Breast (tissue), 4 donors: ENCODE results near the gene DDX20.

DNA sequence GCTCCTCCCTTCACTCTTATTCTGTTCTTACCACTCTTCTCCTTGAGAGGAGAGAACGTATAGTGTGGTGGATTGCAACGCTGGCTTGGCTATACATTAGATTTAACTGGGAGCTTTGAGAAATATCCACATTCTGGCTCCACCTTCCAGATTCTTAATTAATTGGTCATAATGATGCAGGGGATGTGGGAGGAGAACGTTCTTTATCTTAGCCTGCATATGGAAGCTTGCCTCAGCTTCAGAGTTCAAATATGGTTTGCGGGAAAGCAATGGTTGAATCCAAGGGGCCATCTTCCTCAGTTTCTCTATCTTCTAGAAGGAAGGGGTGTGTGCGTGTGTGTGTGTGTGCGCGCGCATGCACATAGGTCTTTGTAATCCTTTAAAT is 21.7 kb downstream of the RAP1A start:
- PRO-cap, 3 experiments: no peak in any of the 3 experiments
- RRBS: no CpG with 5 or more reads among the region's 8 CpGs

DNA sequence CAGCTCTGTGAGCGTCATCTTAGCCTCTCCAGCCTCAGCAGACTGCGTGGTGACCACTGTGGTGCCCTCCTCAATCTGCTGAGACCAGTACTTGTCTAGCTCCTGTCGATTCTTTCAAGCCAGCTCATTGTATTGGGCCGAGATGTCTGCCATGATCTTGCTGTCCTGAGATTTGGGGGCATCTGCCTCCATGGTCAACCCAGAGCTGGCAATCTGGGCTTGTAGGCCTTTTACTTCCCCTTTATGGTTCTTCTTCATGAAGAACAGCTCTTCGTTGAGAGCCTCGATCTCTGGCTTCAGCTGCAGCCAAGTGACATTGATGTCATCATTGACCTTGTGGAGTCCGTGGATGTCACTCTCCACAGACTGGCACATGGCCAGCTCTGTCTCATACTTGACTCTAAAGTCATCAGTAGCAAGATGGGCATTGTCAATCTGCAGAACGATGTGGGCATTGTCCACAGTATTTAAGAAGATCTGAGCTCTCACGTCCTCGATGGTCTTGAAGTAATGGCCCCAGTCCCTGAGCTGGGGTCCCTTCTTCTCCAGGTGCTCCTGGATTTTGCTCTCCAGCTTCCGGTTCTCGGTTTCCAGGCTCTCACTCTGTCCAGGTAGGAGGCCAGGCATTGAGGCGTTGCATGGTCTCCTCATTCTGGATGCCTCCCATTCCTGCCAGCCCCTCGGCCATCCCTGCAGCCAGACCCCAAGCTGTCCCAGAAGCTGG is 29.3 kb downstream of the RAP1A start:
- PRO-cap, 3 experiments: no peak in any of the 3 experiments
- RRBS: no CpG with 5 or more reads among the region's 14 CpGs

- PRO-cap, 3 experiments: no peak in any of the 3 experiments
- RRBS: no CpG with 5 or more reads among the region's 10 CpGs
Measured at GRCh38 chr1:111679595-111680304, 59.4 kb downstream of the INKA2 start.

DNA sequence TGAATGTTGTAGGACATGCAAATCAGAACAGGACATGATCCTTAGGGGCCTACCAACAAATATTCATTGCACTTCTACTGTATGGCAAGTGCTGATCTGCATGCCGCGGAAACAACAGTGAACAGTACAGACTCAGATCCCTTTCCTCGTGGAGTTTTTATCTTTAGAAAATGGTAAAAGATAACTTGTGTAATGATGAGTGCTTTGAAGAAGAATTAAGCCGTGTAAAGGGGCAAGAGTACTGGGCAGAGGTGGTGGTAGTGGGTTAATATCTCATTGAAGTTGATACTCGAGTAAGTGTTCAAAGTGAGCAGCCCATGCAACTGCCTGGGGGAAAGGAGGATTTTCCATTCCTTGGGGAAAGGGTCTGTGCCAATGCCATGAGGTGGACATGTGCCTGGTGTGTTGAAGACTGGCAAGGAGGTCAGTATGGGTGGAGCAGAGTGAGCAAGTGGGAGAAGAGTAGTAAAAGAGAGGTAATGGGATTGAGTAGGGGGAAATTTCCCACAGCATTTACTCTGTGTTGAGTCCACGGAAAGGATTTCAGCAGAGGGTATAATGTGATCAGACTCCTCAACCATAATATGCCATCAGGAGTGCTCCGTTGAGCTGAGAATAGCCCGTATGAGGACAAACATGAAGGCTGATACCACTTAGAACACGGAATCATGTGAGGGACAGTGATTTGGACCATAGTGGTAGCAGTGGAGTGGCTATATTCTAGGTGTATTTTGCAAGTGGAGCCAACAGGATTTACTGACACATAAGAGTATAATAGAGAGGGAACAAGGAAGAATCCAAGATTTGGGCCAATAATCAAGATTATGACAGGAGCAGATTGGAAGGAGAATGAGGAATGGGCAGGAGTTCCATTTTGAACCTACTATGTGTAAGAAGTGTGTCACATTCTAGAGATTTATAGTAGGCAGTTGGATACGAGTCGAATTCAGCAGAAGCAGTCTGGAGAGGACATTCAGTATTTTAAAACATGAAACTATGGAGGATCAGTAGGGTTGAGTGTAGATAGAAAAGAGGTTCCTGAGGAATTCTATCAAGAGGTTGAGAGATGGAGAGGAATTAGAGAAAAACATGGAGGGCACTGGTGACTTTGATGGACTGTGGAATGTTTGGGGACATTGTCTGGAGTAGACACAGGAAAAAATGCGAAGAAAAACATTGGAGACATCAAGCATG is 22.0 kb downstream of the INKA2 start:
- PRO-cap, 3 experiments: no peak in any of the 3 experiments
- RRBS: no CpG with 5 or more reads among the region's 12 CpGs

GRCh38 chr1:111740086-111740959 is 1.1 kb upstream of the INKA2 start:
- PRO-cap, 3 experiments: no peak in any of the 3 experiments
- RRBS: 2% methylated on average over 18 of the region's 63 CpGs

DNA sequence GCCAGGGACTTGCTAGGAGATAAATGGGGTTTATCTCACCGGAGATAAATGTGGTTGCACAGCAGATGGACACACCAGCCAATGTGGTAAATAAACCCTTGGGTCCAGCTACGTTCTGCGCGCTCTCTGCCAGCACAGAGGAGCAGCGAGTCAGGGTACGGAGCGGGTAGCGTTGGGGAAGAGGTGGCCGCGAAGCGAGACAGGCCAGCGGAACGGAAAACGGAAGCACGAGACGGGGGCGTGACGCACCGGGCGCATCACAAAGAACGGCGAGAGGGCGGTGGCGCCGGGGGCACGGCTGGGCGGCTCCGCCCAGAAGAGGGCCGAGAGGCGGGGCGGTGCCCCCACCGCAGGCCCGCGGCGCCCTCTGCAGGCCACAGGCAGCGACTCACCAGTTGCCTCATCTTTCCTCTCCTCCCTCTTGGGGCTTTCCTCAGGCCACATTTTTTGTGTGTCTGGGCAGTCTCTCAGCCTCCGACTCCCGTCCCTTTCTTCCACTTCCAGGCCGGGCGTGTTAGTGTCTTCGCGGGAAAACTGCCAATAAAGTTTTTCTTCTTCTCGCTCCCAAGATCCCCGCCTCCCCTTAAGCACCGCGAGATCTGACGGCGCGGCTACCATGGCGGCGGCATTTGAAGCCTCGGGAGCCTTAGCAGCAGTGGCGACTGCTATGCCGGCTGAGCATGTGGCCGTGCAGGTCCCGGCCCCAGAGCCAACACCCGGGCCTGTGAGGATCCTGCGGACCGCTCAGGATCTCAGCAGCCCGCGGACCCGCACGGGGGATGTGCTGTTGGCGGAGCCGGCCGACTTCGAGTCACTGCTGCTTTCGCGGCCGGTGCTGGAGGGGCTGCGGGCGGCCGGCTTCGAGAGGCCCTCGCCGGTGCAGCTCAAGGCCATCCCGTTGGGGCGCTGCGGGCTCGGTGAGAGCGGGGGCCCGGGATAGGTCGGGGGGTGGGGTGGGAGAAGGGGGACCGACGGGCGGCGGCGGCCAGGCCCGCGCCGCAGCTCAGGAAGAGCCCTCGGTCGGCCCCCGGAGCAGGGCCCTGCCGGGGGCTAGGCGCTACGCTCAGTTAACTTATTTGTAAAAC is at the start of gene DDX20:
Gene DDX20 (plus strand): TSS at position 593 of the 1,085 bp plus-strand sequence.
- PRO-cap, 3 experiments: peak in 3 of 3 experiments; most common plus-strand start position 595 of the sequence (in 3); most common minus-strand start position 214 of the sequence (in 2)
- RRBS: 2% methylated on average over 21 of the region's 97 CpGs

DNA sequence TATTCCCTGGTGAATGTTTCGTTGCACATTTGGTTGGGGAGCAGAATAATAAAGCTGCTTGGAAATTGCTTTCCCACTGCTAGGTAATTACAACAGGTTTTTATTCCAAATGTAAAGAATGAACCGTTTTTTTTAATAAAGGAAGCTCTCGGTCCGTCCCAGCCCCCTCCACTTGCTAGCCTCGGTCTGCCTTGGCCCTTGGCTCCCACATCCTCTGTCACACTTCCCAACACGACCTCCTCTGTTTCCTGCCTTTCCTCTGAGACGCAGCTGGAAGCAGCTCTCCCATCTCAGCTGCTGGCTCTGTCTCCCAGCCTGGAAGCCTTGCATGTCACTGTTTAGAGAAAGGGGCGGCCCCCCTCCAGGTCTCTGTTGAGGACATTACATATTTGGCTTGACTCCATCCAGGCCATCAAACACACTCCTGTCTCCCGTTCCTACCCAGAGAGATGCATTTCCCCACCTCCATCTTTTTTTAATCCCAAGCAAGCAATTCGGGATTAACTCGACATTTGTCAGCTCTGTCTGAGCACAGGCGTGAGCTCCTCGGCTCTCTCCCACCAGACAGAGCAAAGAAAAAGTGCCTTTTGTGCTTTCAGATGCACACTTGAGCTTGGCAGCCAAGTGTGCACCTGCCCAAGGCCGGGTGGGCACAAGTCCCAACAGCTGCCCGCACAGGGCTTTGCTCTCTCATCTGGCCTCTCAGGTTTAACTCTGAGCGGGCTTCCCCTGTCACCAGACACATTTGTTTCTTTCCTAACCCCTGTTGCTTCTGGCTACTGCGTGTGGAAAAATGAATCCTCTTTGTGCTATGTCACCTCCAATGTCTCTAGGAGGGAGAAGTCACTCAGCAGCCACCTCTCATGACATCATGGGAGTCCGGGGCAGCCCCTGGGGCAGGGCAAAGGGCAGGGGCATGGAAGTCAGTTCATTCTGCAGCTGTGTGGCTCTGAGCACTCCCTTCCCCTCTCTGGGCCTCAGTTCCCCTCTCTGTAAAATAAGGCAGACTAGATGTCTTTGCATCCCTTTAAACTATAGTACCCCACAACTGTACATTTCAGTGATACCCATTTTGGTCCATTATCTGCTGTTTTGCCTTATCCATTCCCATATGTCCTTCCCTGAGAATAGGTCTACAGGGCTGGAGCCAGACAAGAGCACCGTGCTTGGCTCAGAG is 108.3 kb downstream of the KCND3 start:
- PRO-cap, 3 experiments: no peak in any of the 3 experiments
- RRBS: no CpG with 5 or more reads among the region's 19 CpGs

- PRO-cap, 3 experiments: no peak in any of the 3 experiments
- RRBS: no CpG with 5 or more reads among the region's 4 CpGs
Measured at GRCh38 chr1:111909059-111909492, 80.4 kb downstream of the KCND3 start.

- PRO-cap, 3 experiments: no peak in any of the 3 experiments
- RRBS: no CpG with 5 or more reads among the region's 4 CpGs
Measured at GRCh38 chr1:111987561-111987926, 1.9 kb downstream of the KCND3 start.

GRCh38 chr1:112056290-112056894 is 66.9 kb upstream of the KCND3 start:
- PRO-cap, 3 experiments: no peak in any of the 3 experiments
- RRBS: no CpG with 5 or more reads among the region's 6 CpGs

GRCh38 chr1:112439639-112440033 is 43.6 kb downstream of the CTTNBP2NL start:
- PRO-cap, 3 experiments: no peak in any of the 3 experiments
- RRBS: no CpG with 5 or more reads among the region's 2 CpGs

DNA sequence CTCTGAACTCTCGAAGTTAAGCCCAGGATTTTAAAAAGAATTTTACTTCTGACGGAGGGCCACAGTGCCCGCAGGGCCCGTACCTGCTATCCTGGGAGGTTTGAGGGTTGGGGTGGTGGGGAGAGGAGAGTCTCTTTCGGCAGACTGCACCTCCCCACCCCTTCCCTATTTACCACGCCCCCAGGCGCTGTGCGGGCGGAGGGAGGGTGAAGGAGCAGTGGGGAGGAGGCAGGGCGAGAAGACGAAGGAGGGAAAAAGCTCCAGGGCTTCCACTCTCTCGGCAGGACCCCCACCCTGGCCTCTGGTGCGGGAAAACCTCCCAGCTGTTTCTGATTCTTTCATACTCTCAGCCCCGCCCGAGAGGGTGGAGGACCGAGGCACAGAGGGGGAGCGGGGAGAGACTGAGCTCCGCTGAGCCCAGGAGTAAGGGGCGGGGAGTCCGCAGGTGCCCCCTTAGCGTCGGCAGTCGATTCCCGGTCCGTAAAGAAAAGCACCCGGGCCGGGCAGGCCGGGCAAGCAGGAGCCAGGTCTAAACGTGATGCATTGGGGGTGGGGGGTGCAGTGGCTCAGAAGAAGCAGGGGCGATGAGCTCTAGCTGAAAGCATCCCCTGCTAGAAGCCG is 816 bp upstream of the WNT2B start:
- PRO-cap, 3 experiments: no peak in any of the 3 experiments
- RRBS: no CpG with 5 or more reads among the region's 31 CpGs

GRCh38 chr1:112794135-112794396 is 75.4 kb downstream of the TAFA3 start:
- PRO-cap, 3 experiments: no peak in any of the 3 experiments
- RRBS: 94% methylated on average over 4 of the region's 6 CpGs

GRCh38 chr1:112852149-112852669 is 103.8 kb downstream of the SLC16A1 start:
- PRO-cap, 3 experiments: no peak in any of the 3 experiments
- RRBS: no CpG with 5 or more reads among the region's 15 CpGs

GRCh38 chr1:113253098-113253686 is 137.1 kb upstream of the MAGI3 start:
- PRO-cap, 3 experiments: no peak in any of the 3 experiments
- RRBS: no CpG with 5 or more reads among the region's 5 CpGs

DNA sequence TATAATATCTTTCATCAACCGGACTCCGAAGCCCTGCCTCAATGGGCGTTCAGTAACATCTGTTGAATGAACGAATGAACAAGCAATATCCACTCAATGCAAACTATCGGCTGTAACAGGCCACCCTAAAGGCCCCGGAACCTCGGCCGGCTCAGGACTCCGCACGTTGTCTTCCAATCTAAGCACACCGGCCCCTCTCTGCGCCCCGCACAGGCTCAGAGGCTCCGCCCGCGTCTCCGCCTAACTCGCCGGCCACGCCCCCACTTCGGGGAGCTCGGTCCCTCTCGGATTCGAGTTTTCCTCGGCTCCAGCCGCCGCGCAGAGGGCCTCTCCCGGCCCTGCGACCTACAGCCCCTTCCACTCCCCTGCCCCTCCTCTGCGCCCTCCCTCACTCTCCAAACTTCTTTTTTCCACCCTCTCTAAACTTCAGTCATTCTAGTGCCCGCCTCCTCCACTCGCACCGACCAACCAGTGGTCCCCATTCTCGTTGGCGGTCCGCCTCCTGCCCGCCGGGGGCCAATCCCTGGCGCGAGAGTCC is 422 bp upstream of the MAGI3 start:
- PRO-cap, 3 experiments: peak in 3 of 3 experiments; most common minus-strand start position 180 of the sequence (in 3)
- RRBS: 1% methylated on average over 24 of the region's 41 CpGs

- PRO-cap, 3 experiments: peak in 1 of 3 experiments; most common minus-strand start chr1:113391189 (in 1)
- RRBS: 1% methylated on average over 34 of the region's 75 CpGs
Measured at GRCh38 chr1:113390913-113392073, 978 bp downstream of the MAGI3 start.

DNA sequence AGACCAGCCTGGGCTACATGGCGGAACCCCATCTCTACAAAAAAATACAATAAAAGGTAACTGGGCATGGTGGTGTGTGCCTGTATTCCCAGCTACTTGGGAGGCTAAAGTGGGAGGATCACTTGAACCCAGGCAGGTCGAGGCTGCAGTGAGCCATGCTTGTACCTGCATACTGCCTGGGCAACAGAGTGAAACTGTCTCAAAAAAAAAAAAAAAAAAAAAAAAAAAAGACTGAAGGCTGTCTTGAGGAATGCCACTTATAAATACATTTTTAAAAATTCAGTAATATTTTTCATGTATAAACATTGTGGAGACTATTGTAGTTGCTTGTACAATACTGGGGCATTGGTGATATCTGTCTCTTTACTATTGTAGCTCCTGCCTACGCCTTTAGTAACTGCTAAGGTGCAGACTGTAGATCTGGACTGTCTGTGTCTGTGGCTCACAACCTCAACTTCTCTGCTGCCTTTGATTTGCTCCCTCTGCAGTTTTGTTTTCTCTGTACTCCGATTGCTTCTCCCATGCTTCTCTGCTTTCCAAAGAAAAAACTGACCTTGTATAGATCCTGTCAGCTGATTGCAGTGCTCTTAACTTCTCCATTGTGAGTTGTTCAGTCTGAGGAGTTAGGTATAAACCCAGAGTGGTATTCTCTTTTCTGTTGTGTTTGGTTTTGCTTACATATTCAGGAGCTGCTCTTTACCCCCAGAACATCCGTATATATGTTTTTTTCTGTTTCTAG is 15.1 kb downstream of the MAGI3 start:
- PRO-cap, 3 experiments: no peak in any of the 3 experiments
- RRBS: no CpG with 5 or more reads among the region's 5 CpGs

- PRO-cap, 3 experiments: no peak in any of the 3 experiments
- RRBS: no CpG with 5 or more reads among the region's 2 CpGs
Measured at GRCh38 chr1:113406572-113407396, 16.5 kb downstream of the MAGI3 start.

DNA sequence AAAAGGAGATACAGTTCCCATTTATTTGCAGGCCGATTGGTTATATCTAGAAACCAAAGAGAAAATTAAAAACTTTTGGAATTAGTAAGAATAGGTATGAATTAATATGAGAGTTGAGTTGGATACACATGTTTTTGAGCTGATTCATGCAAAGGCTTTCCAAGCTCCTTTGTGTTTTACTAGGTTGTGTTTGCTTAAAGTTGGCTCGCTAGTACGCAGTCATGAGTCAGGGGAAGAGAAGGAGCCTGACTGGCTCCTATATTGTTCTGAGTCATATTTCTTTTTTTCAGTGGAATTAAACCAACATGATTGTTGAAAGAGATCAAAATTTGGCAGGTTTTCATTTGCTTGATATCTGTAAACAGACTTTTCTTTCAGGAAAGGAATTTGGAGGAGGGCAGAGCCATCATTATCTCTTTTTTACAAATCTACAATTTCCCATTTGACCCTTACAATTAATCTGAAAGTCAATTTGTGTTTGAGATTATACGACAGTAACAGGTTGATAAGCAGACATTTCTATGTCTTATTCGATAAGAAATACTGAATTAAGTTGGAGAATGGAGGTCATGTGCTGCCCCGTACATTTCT is 66.7 kb downstream of the MAGI3 start:
- PRO-cap, 3 experiments: no peak in any of the 3 experiments
- RRBS: no CpG with 5 or more reads among the region's 6 CpGs